ENCODE results near the gene MRPS12.

- PRO-cap = bidirectional peak, plus-strand start at chr19:38695452, minus-strand start at chr19:38695352
Observed at GRCh38 chr19:38695167-38695850, 47.9 kb downstream of the ACTN4 start.

DNA sequence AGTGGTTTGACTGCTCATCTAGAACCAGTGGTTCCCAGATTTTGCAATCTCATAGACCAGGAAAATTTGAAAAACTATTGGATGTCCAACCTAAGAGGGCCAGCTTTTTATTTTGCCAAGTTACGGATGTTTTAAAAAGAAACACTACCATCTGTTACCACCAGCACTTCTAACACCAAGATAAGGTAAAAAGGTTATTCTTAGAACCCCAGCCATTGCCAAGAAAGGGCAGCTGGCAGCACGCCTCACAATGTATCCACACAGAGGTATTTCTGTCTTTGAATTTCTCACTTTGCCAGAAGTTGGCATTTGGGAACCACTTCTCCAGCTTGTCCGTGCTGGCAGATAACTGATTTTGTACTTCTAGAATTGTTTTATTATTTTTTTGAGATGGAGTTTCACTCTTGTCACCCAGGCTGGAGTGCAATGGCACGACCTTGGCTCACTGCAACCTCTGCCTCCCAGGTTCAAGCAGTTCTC lies 28.7 kb downstream of the CAPN12 start:
- PRO-cap = no peak

- PRO-cap = unidirectional peak, plus-strand start at chr19:38727744
Observed at GRCh38 chr19:38727583-38727810, 16.8 kb downstream of the CAPN12 start.

DNA sequence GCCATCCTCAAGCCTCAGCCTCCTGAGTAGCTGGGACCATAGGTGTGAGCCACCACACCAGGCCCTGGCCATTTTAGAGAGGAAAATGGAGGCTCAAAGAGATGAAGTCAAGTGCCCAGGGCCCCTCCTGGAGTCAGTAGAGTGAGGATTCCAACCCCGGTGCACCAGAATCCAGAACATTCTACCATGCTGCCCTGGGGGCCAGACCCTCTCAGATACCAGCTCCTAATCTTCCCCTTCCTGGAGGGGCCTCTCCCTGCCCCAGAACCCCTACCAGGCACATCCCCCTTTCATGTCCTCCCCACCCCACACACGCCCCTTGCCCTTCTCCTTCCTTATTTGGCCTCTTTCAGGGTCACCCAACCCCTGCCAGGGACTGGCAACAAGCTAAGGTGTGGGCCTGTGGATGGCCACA lies 11.1 kb downstream of the CAPN12 start:
- PRO-cap = no peak

GRCh38 chr19:38733607-38734696 lies 10.3 kb downstream of the CAPN12 start:
- PRO-cap = no peak

- PRO-cap = no peak
Observed at GRCh38 chr19:38845187-38846018, 4.4 kb downstream of the HNRNPL start.

- PRO-cap = bidirectional peak, plus-strand start at chr19:38849483, minus-strand start at chr19:38849271
Observed at GRCh38 chr19:38849118-38849693, 580 bp downstream of the HNRNPL start.

DNA sequence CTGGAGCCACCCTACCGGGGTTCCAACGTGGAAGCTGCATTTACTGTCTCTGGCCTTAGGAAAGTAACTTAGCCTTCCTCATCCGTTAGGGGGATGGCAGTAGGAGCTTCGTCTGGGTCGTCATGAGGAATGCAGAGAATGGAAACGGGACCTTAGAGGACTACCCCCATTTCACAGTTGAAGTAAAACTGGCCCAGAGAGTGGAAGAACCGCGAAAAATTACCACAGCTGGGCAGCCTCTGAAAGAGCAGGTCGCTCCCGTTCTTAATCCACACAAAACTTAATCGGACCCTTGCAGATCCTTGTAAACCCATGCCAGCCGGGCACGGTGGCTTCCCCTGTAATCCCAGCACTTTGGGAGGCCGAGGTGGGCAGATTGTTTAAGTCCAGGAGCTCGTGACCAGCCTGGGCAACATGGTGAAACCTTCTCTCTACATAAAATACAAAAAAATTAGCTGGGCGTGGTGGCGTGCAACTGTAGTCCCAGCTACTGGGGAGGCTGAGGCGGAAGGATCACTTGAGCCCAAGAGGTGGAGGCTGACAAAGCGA lies 3.1 kb upstream of the HNRNPL start:
- PRO-cap = no peak

- PRO-cap = no peak
Observed at GRCh38 chr19:38893225-38894356, 5.8 kb downstream of the SIRT2 start.

GRCh38 chr19:38894589-38895374 lies 4.6 kb downstream of the SIRT2 start:
- PRO-cap = no peak

- PRO-cap = bidirectional peak, plus-strand start at chr19:38930934, minus-strand start at chr19:38930744
Observed at GRCh38 chr19:38930251-38931579, at the start of gene MRPS12. MRPS12 (plus strand) TSS chr19:38930944.

- PRO-cap = bidirectional peak, plus-strand start at chr19:38975161, minus-strand start at chr19:38974873
Observed at GRCh38 chr19:38974678-38974941, 932 bp downstream of the FBXO17 start.

GRCh38 chr19:38974942-38975101 lies 720 bp downstream of the FBXO17 start:
- PRO-cap = no peak

DNA sequence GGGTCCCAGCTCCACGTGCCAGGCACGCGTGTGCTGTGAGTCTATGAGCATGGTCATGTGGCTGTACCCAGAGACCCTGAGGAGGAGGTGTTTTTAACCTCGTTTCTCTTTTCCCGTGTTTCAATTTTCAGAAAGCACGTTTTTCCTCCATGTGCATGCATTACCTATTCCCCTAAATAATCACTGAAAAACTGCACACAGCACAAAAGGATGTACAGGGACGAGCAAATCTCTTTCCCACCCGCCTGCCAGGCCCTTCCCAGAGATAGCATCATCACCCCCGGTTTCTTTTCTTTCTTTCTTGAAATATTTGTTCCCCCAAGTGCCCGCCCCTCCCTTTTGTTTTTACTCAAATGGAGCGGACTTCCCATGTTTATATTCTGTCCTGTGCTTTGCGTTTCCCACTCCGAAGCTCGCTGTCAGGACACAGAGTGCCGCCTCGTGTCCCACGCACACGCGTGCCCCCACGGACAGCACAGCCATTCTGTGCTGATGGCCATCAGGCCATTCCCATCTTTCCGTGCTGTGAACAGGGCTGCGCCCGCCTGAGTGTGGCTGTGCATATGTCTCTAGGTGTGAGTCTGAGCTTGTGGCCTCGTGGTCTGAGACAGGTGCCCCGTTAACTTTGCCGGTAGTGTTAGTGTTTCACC lies 6.6 kb downstream of the PAK4 start:
- PRO-cap = no peak

GRCh38 chr19:39157506-39158179 lies 32.1 kb downstream of the PAK4 start:
- PRO-cap = no peak

GRCh38 chr19:39196582-39196861 lies 242 bp upstream of the NCCRP1 start:
- PRO-cap = no peak

- PRO-cap = no peak
Observed at GRCh38 chr19:39352512-39353034, 10.4 kb downstream of the SAMD4B start.

DNA sequence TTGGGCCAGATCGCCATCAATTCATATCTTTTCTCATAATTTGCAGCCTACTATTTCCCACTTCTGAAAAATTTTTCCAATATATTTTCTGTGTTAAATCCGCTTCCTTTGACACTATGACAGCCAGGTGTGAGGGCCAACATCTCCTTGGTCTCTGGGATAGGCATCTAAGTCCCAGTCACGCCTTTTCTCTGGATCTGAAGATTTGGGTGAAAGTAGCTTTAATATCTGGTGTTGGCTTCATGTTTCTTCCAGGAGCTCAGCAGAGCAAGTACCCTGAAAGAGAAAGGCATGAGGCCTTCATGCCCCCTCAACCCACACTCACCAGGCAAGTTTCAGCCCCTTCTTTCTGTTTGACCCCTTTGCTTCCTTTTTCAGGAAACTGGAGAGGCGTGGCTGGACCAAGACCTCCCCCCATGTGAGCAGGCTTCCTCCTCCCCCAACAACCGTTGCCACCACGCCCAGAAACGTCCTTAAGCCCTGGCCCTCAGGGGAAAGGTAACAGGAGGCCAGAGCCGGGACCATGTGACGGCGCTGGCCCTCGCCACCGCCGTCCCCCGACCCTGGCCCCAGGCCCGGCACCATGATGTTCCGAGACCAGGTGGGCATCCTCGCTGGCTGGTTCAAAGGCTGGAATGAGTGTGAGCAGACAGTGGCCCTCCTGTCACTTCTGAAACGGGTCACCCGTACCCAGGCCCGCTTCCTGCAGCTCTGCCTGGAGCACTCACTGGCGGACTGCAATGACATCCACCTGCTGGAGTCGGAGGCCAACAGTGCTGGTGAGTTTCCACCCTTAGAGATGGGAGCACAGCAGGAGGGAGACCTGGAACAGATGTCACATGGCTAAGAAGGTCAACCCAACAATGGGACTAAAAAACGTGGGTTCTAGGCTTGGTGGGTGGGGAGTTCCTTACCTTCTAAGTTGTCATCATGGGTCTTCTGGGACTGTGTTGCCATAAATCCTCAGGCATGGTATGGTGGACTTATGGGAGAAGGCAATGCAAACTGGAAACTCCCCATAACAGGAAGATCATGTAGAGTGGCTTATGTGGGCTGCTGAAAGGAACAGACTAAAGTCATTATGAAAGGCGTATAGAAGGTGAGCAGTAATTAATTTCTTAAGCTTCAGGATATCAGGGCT lies 14.5 kb downstream of the SAMD4B start:
- PRO-cap = no peak

DNA sequence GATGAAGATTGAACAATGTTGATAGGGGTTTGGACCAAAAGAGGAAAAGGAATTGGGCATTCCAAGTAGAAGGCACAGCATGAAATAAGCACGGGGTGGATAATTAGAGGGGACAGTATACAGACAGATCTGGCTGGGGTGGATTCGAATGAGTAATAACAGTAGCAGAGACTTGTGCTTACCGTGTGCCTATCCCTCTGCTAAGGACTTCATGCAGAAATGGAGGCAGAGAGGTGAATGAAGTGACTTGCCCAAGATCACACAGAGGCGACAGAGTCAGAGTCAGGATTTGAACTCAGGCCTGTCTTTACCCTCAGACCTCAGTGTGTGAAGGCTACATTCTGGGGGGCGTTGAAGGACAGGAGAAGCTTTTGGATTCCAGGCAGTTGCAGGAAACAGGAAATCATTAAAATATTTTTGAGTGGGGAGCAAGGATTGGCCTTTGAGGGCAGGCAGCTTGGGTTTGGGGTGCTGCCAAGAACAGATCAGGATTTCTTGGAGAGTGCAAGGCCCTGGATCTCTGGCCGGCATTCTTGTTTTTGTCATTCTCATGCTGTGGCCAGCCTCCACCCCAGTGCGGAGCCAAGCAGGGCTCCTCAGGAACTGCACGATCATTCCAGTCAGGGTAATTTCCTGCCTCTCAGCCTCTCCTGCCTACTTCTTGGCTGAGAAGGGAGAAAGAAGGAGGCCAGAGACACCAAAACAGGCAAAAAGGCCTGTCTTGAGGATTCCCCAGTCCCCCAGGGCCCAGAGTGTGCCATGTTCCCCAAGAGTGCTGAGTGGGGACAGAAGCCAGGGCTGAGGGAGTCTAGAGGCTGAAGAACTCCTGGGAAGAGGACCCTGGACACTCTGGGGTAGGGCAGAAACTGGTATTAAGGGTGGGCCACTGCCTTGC lies 18.6 kb downstream of the PAF1 start:
- PRO-cap = unidirectional peak, plus-strand start at position 614 of the sequence

- PRO-cap = no peak
Observed at GRCh38 chr19:39383988-39384975, 6.6 kb downstream of the PAF1 start.